ENCODE data around the genes ARMC8, PRR23A and CLSTN2.

- PRO-cap: no peak
- RRBS, 2 experiments: no CpG with 5 or more reads among the region's 8 CpGs
Measured at GRCh38 chr3:138161752-138162469, 12.8 kb downstream of the DBR1 start.

GRCh38 chr3:138187118-138187473 lies at the start of gene ARMC8:
Gene ARMC8, plus strand, starts transcription at chr3:138187301.
- PRO-cap: bidirectional peak, plus-strand start at chr3:138187531, minus-strand start at chr3:138187230
- RRBS, 2 experiments: 4 to 5% methylated on average over 3 of the region's 24 CpGs

GRCh38 chr3:138248244-138248572 lies 61.1 kb downstream of the ARMC8 start:
- PRO-cap: no peak
- RRBS, 2 experiments: no CpG with 5 or more reads among the region's 1 CpG

GRCh38 chr3:138651329-138652106 lies 42.9 kb downstream of the FAIM start:
- PRO-cap: no peak
- RRBS, 2 experiments: no CpG with 5 or more reads among the region's 11 CpGs

DNA sequence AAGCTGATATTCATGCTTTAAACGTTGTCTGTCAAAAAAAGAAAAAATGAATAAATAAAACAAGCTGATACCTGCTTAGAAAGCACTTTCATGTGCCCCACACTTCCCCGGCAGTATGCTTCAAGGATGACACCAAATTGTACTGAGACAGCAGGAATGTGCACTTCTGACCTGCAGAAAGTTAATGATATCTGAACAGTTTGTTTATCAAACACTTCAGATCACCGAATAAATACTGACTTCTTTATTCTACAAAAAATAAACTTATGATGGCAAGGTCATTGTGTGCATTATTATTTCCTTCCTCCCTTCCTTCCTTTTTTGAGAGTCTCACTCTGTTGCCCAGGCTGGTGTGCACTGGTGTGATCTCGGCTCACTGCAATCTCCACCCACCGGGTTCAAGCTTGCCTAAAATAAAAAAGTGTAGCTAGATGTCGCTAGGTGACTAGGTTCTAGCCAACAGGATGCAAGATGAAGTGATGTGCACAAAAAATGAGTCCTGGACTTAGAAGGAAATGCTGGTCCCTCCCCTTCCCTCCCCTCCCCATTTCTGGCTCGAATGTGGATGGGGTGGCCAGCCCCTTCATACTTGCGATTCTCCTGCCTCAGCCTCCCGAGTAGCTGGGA lies 80.3 kb downstream of the FAIM start:
- PRO-cap: no peak
- RRBS, 2 experiments: no CpG with 5 or more reads among the region's 9 CpGs

DNA sequence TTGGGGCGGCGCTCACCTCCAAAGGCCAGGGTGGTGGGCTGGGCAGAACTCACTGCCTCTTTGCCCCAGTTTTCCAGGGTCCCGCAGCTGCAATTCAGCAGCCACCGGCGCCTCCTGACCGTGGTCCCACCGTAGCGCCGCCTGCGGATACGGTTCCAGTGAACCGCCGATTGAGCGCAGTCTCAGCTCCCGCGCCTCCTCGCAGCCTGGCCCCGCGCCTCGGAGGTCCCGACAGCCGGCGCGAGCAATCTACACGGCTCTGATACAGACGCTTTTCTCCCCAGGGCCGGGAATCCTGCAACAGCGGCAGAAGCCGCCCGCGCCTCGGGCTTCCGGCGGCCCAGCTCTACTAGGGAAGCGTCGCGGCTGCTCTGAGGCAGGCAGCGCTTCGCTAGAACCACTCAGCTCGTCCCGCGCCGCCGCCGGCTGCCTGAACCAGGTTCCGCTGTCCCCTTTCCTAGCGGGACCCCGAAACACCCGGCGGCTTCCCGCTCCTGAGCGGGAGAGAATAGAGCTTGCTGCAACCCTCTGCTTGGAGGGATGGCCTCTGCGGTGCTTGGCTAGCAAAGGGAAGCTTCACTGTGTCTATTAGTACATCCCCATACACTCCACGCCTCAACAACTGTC lies 3.1 kb downstream of the FOXL2NB start:
- PRO-cap: no peak
- RRBS, 2 experiments: 23 to 95% methylated on average over 17 to 24 of the region's 54 CpGs

- PRO-cap: no peak
- RRBS, 2 experiments: no CpG with 5 or more reads among the region's 3 CpGs
Measured at GRCh38 chr3:138951176-138951584, 4.2 kb downstream of the FOXL2NB start.

GRCh38 chr3:139006237-139006750 lies at the start of gene PRR23A:
Gene PRR23A, minus strand, starts transcription at chr3:139006268.
- PRO-cap: no peak
- RRBS, 2 experiments: 96% methylated on average over 4 of the region's 43 CpGs

DNA sequence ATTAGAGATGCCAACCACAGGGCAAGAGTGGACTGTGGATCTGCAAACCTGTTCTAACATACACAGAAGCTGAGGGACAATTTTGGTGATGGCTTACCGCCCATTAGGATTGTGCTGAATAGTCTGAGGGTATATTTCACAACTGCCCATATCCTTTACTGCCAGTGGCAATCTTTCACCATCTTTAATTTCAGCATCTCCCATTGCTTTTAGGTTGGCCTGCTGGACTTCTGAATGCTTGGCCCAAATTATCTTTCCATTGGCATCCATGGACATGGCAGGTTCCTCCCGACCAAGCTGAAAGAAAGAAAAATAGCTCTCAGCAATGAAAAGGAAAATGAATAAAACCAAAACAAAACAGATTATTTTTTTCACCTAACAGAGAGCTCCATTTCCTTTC lies 16.3 kb downstream of the COPB2 start:
- PRO-cap: no peak
- RRBS, 2 experiments: no CpG with 5 or more reads among the region's 2 CpGs

GRCh38 chr3:139373516-139374053 lies 15.9 kb downstream of the COPB2 start:
- PRO-cap: no peak
- RRBS, 2 experiments: no CpG with 5 or more reads among the region's 6 CpGs

- PRO-cap: no peak
- RRBS, 2 experiments: no CpG with 5 or more reads among the region's 7 CpGs
Measured at GRCh38 chr3:139434498-139435354, 41.6 kb downstream of the RBP2 start.

GRCh38 chr3:139934812-139935851 lies at the start of gene CLSTN2:
Gene CLSTN2, plus strand, starts transcription at chr3:139935185.
- PRO-cap: bidirectional peak, plus-strand start at chr3:139935185, minus-strand start at chr3:139935130
- RRBS, 2 experiments: 1% methylated on average over 23 to 30 of the region's 101 CpGs

DNA sequence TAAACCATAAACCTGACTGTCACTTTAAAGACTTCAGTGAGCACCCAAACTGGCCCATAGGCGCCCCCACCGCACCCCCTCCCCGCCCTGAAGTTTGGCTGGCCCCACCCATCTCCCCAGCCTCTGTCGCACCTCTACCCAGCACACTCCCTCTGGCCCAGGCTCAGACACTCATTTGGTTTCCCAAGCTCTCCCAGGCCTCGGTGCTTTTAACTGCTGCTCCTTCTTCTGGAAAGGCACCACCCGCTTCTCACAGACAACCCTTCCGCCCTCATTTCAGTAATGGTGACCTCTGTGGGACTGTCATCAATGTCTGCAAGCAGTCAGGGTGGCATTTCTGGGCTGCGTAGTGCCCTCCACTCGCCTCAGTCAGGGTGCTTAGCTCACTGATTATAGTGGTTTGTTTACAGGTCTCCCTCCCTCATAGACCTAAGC lies 367.6 kb upstream of the TRIM42 start:
- PRO-cap: unidirectional peak, minus-strand start at position 230 of the sequence
- RRBS, 2 experiments: no CpG with 5 or more reads among the region's 9 CpGs

- PRO-cap: no peak
- RRBS, 2 experiments: no CpG with 5 or more reads among the region's 4 CpGs
Measured at GRCh38 chr3:140386247-140386796, 291.5 kb upstream of the TRIM42 start.

- PRO-cap: no peak
- RRBS, 2 experiments: no CpG with 5 or more reads among the region's 10 CpGs
Measured at GRCh38 chr3:140563704-140564197, 114.1 kb upstream of the TRIM42 start.

DNA sequence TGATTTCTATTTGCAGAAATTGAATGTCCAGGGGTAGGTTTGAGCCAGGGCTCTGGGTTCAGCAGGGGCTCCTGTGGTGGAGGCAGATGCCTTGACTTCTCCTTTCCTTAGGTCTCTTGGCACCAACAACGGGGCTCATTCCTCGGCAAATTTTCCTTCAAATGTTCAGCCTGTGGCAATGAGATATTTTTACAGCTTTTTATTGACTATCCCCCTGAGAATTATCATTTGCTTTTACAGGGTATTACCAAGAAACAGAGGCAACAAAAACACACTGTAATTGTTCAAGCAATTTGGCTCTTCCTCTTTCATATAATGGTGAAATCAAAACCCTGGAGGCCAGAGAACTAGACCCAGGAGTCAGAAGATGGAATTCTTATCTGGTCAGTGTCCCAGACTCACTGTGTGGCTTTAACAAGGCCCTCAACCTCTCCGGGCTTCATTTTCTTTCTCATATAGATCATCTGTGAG lies 40.0 kb downstream of the TRIM42 start:
- PRO-cap: no peak
- RRBS, 2 experiments: no CpG with 5 or more reads among the region's 3 CpGs

- PRO-cap: no peak
- RRBS, 2 experiments: no CpG with 5 or more reads among the region's 4 CpGs
Measured at GRCh38 chr3:140719970-140720806, 42.3 kb downstream of the TRIM42 start.

GRCh38 chr3:140977520-140978085 lies 36.0 kb downstream of the SLC25A36 start:
- PRO-cap: no peak
- RRBS, 2 experiments: no CpG with 5 or more reads among the region's 10 CpGs

- PRO-cap: bidirectional peak, plus-strand start at chr3:141052578, minus-strand start at chr3:141052450; bidirectional peak, plus-strand start at chr3:141052639, minus-strand start at chr3:141052688; bidirectional peak, plus-strand start at chr3:141052945, minus-strand start at chr3:141052954
- RRBS, 2 experiments: no CpG with 5 or more reads among the region's 43 CpGs
Measured at GRCh38 chr3:141052332-141053129, 1.4 kb downstream of the SPSB4 start.

DNA sequence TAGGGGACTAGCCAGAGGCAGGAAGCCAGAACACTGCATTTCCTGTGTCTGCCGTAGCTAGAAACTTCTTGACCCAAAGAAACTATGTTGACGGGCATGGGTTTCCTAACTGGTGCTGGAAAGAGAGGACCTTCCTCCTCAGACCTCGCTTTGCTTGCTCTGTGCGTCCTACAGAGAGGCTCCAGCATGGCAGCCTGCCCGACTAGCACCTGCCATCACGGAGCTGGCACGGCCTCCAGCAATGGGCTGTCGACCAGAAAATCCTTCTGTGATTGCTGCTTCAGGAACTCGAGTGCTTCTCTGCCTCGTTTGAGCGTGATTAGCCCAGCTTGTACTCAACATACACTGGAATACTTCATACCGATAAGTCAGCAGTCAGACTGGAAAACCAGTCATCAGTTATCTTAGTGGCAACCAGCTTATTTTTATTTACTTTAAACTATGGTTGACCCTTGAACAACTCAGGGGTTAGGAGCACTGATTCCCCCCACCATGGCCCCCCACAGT lies 6.6 kb downstream of the PXYLP1 start:
- PRO-cap: no peak
- RRBS, 2 experiments: no CpG with 5 or more reads among the region's 12 CpGs

Data from HEK293 (cell line).